GM06990 (cell line): ENCODE measurements around a stretch of chr1.

GRCh38 chr1:64982994-64983556 lies 16.7 kb upstream of the JAK1 start:
- RRBS: no CpG with 5 or more reads among the region's 8 CpGs

GRCh38 chr1:65057708-65058098 lies 90.3 kb upstream of the AK4 start:
- RRBS: no CpG with 5 or more reads among the region's 2 CpGs

DNA sequence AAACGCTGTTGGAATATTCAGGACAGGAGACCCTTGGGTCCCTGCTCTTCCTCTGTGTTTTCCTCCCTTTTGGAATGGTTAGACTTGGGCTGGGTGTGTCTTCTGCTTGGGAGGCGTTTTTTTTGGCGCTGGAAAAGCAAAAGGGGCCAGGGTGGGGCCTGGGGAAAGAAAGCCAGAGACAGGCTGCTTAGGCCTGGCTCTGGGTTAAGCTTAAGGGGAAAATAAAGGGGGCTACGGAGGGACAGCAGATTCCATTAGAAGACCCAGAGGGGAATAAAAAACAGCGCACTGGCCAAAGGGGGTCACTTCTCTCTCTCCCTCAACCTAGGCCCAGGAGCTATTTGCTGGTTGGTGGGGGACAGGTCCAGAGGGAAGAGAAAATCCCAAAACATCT lies 82.4 kb upstream of the AK4 start:
- RRBS: no CpG with 5 or more reads among the region's 5 CpGs

GRCh38 chr1:65265285-65266443 lies 43.7 kb upstream of the DNAJC6 start:
- RRBS: 5% methylated on average over 26 of the region's 66 CpGs

DNA sequence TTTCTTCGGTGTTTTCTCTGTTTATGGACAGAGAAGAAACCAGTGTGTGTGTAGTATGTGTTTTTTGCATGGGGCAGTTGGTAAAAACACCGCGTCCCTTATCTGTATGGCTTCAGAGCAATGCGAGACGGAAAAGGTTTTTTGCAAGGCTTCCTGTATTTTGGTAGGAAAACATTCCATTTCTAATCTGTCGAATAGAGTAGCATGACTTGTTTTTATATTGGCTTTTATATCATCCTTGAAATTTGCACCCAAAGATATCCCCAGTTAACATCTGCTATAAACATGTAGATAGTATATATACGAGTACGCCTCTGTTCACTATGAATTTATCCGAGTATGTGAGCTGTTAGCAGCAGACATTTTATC lies 813 bp downstream of the LEPR start:
- RRBS: no CpG with 5 or more reads among the region's 9 CpGs

DNA sequence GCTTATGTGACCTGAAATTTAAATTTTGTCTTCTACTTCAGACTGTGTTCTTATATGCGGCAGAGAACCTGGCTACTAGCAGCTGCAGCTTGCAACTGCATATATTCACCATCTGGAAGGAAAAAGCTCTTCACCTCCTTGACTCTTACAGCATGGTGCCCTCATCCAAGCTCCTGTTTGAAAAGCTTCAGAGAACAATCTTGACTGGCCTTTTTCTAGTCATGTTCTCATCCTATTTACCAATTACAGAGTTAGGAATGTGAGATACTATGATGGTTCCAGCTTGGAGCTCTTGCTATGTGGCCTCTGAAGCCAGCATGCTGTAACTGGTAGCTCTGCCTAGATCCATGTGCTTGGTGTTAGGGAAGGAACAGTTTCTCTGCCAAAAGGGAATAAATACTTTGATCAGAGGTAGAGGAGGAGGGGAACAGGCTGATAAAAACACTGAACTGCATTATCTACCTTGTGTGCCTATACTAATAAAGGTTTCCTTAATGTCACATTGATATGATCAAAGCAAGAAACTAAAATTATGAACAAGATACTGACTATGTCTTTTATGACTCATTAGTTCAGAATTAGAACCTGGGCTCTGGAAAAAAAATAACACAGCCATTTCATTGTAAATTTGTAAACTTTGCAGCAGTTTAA lies 92.5 kb downstream of the LEPR start:
- RRBS: no CpG with 5 or more reads among the region's 1 CpG

GRCh38 chr1:65812076-65812380 lies 19.3 kb downstream of the PDE4B start:
- RRBS: no CpG with 5 or more reads among the region's 1 CpG

DNA sequence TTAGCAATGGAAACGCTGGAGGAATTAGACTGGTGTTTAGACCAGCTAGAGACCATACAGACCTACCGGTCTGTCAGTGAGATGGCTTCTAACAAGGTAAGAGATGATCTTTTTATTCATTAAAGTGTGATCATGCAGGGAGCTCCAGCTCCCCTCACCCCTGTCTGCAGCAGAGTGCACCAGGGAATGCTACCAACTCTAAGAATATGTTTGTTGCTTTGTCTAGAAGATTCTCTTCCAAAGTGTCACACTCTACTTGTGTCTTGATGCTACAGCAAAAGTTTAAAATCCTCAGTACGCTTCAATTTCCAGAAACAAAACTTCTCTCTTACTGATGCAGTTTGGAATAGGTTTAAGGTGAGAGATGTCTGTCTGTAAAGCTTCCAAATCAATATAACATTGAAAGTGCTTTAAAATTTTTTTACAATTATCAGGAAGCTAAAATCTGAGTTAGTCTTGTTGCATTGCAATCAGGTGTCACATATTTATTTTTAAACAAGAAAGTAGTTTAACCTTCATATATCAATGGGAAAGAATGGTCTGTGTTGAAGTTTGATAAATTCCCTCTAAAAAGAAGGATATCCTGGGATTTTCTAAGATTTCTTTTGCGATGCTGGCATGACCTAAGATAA lies 201.3 kb upstream of the SGIP1 start:
- RRBS: no CpG with 5 or more reads among the region's 4 CpGs

DNA sequence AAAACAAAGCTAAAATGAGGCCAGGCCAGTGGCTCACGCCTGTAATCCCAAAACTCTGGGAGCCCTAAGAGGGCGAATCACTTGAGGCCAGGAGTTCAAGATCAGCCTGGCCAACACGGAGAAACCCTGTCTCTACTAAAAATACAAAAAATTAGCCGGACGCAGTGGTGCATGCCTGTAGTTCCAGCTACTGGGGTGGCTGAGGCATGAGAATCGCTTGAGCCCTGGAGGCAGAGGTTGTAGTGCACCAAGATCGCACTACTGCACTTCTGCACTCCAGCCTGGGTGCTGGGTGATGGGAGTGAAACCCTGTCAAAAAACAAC lies 191.2 kb upstream of the SGIP1 start:
- RRBS: no CpG with 5 or more reads among the region's 7 CpGs

- RRBS: no CpG with 5 or more reads among the region's 7 CpGs
Measured at GRCh38 chr1:66371279-66372051, 162.5 kb upstream of the SGIP1 start.

- RRBS: no CpG with 5 or more reads among the region's 10 CpGs
Measured at GRCh38 chr1:66372170-66373156, 161.5 kb upstream of the SGIP1 start.

- RRBS: no CpG with 5 or more reads among the region's 3 CpGs
Measured at GRCh38 chr1:66373673-66374196, 160.2 kb upstream of the SGIP1 start.

- RRBS: no CpG with 5 or more reads among the region's 2 CpGs
Measured at GRCh38 chr1:66380357-66380765, 153.6 kb upstream of the SGIP1 start.

- RRBS: no CpG with 5 or more reads among the region's 3 CpGs
Measured at GRCh38 chr1:66563443-66563869, 29.5 kb downstream of the SGIP1 start.

GRCh38 chr1:66564129-66564431 lies 30.1 kb downstream of the SGIP1 start:
- RRBS: no CpG with 5 or more reads among the region's 2 CpGs

- RRBS: no CpG with 5 or more reads among the region's 2 CpGs
Measured at GRCh38 chr1:66564480-66564827, 30.5 kb downstream of the SGIP1 start.

- RRBS: no CpG with 5 or more reads among the region's 13 CpGs
Measured at GRCh38 chr1:66739216-66739943, 12.9 kb upstream of the DYNLT5 start.

DNA sequence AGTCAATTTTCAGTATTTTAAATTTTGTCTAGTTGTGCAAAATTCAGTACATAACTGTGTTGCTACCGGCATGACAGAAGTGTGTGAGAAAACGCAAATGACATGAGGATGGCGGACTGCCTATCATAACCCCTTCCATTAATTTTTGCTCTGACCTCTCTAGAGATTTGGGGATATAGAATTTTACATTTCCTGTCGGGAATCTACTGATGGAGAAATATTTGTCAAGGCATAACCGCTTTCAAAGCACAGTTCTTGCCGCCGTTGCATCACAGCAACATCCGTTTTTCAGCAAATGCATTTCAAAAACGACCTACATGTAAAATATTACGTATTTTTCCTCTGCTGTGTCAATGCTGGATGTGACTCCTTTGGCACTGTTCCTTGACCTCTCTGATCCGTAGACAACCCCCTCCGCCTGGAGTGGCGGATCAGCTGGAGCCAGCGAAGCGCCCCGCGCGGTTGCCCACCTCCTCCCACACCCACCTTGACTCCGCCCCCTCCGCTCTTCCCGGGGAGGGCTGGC lies 4.9 kb downstream of the MIER1 start:
- RRBS: 13% methylated on average over 1 of the region's 21 CpGs

DNA sequence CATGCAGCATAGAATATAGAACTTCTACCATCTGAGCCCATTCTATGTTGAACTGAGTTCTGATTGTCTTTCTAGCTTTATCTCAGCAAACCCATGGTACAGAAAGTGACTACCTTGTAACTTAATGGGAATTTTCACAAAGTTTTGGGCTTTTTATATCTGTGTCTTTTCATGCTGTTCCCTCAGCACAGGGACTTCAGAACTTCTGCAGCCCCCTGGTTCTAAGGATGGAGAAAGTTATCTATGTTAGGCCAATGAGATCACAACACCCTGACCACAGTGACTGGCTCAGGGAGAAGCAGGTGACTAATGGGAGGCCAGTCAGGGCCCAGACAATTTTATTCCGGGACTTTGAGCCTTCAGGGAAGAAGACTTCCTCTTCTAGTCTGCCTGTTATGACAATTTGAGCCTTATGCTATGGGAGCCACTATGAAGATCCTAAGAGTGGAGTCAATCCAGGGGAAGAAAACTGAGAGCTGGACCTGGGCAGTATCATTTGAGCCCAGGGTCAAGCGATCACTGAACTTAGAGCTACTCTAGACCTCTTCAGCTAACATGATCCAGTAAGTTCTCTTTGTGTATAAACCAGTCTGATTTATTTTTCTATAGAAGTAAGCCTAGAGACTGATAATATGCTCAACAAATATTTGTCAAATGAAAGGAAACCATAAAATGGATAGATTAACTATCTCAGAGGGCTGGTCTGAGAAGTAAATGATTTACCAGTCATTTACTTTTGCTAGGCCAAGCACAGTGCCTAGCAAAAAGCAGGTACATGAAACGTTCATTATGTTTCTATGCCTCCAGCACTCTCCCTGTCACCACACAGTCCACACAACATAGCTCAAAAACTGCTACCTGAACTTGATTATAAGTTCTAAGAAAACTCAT lies 4.1 kb upstream of the C1orf141 start:
- RRBS: no CpG with 5 or more reads among the region's 3 CpGs

- RRBS: no CpG with 5 or more reads among the region's 22 CpGs
Measured at GRCh38 chr1:67428790-67429471, 1.3 kb downstream of the SERBP1 start.